Type B pancreatic cell (in vitro differentiated cells): Measurements from ENCODE around the genes GFER and RAB26.

DNA sequence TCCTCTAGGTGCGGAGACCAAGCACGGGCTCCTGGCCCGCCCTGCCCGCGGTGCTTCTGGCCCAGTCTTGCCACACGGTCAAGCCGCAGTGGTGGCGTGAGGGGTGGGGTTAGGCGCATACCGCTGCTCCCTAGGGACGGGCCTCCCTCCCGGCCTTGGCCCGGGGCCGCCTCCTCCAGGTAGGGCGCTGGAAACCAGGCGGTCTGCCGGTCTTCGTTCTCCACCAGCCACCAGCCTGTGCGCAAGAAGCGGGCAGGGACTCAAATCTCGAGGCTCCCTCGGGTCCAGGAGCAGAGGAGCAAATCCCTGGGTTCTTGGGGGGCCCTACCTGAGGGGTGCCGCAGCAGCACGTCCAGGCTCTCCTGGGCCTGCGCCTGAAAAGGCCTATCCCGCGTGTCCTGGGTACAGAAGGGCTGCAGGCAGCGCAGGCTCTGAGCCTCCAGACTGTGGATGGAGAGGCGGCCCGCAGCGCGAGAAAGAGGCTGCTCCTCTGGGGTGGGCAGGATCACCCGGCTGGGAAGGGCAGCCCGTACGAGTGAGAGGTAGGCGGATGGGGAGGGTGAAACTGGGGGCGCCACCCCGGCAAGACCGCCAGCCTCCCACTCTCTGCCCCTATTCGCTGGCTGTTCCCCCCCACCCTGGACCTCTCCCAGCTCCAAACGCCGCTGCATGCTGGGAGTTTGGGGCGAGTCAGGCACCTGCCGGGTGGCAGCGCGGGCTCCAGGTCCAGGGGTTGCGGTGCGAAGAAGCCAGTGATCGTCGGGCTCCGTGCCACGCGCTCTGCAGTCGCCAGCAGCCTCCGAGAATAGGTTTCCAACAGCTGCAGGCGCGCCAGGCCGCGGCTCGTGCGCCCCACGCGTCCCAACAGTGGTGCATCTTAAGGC, 1.4 kb downstream of the NOXO1 start:
- PRO-cap: bidirectional peak, plus-strand start at position 216 of the sequence, minus-strand start at position 58 of the sequence; unidirectional peak, plus-strand start at position 538 of the sequence

DNA sequence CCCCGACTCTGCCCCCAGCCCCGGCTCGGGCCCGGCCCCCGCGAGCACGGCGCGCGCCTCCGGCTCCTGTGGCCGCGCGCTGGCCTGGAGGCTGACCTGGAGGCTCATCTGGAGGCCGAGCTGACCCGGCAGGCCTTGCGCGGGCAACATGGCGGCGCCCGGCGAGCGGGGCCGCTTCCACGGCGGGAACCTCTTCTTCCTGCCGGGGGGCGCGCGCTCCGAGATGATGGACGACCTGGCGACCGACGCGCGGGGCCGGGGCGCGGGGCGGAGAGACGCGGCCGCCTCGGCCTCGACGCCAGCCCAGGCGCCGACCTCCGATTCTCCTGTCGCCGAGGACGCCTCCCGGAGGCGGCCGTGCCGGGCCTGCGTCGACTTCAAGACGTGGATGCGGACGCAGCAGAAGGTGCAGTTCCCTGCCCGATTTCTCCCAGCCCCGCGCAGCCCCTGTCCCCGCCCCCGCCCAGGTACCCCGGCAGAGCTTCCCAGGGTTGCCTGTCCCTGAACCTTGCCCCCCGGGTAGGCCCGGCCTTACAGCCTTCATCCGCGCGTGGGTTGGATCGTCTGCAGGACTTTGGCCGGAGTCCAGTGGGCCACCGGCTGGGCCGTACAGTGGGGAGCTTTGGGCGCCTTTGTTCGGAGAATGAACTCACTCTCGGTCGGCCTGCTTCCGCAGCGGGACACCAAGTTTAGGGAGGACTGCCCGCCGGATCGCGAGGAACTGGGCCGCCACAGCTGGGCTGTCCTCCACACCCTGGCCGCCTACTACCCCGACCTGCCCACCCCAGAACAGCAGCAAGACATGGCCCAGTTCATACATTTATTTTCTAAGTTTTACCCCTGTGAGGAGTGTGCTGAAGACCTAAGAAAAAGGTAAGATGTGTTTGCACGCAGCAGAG, at the start of gene GFER:
TSS of gene GFER (plus strand) at position 123 of the 899 bp plus-strand sequence.
- PRO-cap: bidirectional peak, plus-strand start at position 149 of the sequence, minus-strand start outside the sequence; bidirectional peak, plus-strand start at position 371 of the sequence, minus-strand start at position 379 of the sequence

GRCh38 chr16:1991876-1992329, 2.1 kb downstream of the SYNGR3 start:
- PRO-cap: unidirectional peak, minus-strand start at chr16:1992114; unidirectional peak, minus-strand start at chr16:1992159; unidirectional peak, minus-strand start at chr16:1992207

- PRO-cap: no peak
Measured at GRCh38 chr16:2057076-2057579, 9.3 kb downstream of the TSC2 start.

DNA sequence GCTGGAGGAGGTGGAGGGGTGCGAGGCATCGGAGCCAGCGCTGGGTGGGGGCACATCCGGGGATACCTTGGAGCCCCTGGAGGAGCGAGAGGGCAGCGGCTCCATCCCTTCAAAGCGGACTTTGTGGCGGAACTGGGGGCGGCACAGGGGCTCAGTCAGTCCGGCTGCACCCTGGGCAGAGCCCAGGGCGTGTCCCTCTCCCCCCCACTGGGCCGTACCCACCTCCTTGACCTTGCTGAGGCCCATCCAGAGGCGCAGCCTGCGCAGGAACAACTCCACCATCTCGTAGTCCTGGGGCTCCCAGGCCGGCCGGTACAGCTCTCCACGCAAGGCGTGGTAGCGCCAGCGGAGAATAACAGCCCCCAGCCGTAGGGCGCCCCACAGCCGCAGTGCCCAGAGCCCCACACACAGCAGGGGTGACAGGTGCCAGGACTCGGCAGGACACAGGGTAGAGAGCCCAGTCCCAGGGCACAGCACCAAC, 42.3 kb downstream of the TSC2 start:
- PRO-cap: no peak

GRCh38 chr16:2121770-2122312, 13.9 kb downstream of the PKD1 start:
- PRO-cap: no peak

DNA sequence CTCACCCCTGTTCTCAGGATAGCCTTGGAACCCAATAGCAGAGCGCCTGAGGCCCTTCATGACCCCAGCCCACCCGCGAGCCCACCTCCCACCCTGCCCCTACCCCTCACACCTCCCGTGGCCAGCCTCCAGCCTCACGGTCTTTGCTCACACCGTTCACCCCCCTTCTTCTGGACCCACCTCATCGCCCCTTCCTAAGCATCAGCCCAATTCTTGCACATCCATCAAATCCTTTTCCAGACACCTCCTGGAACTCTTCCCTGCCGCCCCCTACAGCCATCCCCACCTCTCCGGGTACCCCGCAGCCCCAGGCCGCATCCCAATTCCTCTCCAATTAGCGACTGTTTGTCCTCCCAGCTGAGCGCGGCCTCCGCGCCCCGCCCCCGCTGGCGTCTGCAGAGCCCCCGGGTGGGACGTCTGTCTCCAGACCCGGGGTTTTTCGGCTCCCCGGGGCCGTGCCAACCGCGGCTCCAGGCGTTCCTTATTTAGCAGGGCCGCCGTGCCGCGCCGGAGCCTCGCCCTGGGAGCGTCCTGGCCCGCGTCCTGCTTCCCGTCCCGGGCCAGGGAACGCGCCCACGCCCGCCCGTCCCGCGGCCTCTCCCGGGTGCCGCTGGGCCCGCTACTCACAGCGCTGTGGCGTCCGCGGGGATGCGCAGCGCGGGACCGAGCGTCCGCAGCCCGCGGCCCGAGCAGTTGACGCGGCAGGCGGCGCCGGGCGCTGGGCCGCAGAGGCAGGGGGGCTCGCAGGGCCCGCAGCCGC, 670 bp downstream of the PKD1 start:
- PRO-cap: unidirectional peak, plus-strand start at position 696 of the sequence

DNA sequence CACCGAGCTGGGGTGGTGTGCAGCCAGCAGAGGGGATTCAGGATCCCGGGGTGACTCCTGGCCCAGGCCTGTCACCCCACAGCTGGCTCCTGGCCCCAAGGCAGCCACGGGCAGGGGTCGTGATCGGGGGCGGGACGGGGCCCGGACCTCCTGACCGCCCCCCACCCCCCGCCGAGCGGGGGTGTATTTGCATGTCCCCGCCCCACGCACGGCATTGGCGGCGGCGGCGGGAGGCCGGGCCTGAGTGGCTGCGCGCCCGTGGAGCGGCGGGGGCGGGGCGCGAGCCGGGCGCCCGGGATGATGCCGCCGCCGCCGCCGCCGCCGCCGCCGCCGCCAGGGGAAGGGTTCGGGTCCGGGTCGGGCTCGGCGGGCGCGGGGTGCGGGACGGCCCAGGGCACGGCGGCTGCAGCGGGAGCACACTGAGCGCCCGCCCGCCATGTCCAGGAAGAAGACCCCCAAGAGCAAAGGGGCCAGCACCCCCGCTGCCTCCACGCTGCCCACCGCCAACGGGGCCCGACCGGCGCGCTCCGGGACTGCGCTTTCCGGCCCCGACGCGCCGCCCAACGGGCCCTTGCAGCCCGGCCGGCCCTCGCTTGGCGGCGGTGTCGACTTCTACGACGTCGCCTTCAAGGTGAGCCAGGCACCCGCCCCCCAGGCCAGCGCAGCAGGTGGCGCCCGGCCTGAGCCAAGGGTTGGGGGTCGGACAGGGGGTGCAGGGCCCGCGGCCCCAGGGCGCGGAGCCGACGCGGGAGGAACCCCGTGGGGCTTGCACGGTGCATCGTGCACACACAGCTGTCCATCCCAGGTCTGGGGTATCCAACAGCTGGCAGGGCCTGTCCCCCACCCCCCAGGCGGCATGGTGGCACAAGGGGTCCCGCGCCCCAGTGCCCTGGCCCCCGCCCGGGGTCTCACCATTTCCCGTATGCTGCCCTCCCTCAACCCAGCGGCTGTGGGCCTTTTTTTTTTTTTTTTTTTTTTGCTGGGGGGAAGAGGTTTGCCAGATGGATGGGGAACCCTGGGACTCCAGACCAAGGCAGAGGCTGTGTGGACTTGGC, at the start of gene RAB26:
TSS of gene RAB26 (plus strand) at position 278 of the 1,055 bp plus-strand sequence.
- PRO-cap: no peak

DNA sequence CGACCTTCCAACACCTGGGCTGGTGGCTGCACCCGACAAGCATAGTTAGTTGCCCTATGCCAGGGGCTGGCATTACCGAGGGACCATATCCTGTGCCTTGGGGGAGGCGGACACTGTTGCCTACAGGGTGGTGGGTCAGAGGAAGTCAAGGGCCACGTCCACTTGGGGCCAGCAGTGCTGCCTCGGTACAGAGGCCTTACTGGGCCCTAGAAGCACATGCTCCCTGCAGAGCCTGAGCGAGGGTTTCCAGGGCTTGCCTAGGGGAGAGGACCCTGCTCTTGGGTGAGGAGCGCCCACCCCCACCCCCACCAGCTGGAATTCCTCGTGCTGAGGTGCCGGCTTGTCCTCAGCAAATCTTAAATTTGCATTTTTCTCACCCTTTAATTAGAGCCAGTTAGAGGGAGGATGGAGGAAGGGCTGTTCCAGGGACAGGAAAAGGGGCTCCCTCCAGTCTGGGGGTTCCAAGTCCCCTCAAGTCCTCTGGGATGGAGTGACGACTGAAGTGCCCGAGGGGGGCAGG, 1.8 kb downstream of the RAB26 start:
- PRO-cap: no peak

- PRO-cap: no peak
Measured at GRCh38 chr16:2177643-2178301, 18.6 kb downstream of the CASKIN1 start.

DNA sequence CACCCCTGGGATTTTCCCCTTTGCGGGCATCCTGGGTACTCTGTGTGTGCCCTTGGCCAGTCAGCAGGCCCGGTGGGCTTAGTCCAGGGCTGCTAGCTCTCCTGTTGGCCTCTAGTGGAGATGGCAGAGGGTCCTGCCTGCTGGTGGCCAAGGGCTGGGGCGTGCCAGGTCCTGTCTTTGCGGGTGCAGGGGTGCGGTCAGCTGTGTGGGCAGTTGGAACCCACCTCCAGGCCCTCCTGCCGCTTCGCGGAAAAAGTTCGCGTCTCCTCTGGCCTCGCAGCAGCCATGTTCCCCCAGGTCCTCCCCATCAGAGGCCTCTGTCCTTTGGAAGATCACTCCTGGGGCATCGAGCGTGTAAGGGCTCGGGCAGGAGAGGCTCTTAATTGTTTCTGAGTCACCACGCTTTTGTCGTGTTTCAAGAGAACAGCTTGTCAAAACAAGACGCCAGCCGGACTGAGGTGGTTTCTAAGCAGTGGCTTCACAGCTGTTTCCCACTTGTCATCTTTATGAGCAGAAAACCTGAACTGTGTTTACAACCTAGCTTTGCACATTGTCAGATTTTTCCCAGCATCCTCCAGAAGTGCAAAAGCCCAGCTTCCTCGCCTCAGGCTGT, 5.1 kb upstream of the DNASE1L2 start:
- PRO-cap: no peak

DNA sequence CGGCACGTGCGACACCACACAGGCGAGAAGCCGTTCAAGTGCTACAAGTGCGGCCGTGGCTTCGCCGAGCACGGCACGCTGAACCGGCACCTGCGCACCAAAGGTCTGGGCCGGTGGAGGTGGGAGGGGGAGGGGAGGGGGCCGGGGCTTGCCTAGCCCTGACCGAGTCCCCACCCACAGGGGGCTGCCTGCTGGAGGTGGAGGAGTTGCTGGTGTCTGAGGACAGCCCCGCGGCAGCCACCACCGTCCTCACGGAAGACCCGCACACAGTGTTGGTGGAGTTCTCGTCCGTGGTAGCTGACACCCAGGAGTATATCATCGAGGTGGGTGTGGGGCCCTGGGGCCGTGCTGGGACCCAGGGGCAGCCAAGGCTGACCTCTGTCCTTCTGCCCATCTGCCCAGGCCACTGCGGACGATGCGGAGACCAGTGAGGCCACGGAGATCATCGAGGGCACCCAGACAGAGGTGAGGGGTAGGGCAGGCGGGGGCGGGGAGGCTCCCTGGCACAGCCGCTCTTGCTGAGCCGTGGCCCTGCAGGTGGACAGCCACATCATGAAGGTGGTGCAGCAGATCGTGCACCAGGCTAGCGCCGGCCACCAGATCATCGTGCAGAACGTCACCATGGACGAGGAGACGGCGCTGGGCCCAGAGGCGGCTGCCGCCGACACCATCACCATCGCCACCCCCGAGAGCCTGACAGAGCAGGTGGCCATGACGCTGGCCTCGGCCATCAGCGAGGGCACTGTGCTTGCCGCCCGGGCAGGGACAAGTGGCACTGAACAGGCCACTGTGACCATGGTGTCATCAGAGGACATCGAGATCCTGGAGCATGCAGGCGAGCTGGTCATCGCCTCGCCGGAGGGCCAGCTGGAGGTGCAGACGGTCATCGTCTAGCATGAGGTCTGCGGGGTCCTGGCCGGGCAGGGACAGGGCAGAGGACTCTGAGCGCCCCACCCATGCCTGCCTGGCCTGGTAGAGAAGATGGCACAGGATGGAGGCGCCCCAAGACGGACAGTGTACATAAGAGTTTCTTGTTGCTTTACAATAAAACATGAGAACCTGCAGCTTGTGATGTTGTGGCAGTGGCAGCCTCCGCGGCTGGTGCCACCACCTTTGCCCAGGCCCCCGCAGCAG, 1.2 kb upstream of the DNASE1L2 start:
- PRO-cap: no peak

DNA sequence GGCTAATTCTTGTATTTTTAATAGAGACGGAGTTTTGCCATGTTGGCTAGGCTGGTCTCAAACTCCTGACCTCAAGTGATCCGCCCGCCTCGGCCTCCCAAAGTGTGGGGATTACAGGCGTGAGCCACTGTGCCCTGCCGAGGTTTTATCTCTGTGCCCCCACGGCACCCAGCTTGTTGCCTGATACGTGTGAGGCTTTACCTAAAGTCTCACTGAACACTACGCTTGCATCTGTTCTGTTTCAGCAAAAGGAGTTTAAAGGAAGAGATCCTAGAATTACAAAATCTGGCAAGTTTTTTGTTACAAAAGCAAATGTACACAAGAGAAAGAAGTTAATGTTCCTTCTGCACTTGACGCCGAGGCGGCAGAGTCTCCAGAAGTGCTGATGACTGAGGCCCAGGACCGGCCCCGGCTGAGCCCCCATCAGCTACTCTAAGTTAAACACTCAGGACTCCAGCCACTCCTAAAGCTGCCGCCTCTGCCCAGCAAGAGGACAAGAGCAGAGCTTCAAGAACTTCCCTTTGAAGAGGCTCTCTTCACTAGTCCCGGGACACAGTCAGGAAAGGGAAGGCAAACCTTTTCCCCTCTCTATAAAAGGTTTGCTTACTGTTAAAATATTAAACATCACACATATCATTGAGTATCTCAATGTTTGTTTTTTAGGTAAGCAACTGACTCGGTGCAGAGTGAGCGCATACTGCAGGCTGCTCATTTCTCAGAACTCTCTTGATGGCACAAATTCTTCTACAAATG, 9.0 kb downstream of the ABCA3 start:
- PRO-cap: no peak

GRCh38 chr16:2484904-2485318, 10.0 kb downstream of the TBC1D24 start:
- PRO-cap: no peak

DNA sequence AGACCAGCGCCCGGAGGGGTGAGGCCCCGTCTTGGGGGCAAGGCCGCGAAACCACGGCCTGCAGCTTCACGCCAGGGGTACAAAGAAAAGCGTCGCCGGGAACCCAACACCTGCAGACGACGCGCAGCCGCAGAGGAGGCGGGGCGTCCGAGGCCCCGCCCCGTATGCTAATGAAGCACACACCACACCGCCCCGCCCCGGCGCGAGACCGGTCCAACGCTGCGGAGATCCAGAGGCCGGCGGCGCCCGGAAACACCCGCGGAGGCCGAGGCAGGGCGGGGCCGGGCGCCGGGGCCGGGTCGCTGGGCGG, 284 bp upstream of the ATP6V0C start:
- PRO-cap: bidirectional peak, plus-strand start outside the sequence, minus-strand start at position 81 of the sequence

DNA sequence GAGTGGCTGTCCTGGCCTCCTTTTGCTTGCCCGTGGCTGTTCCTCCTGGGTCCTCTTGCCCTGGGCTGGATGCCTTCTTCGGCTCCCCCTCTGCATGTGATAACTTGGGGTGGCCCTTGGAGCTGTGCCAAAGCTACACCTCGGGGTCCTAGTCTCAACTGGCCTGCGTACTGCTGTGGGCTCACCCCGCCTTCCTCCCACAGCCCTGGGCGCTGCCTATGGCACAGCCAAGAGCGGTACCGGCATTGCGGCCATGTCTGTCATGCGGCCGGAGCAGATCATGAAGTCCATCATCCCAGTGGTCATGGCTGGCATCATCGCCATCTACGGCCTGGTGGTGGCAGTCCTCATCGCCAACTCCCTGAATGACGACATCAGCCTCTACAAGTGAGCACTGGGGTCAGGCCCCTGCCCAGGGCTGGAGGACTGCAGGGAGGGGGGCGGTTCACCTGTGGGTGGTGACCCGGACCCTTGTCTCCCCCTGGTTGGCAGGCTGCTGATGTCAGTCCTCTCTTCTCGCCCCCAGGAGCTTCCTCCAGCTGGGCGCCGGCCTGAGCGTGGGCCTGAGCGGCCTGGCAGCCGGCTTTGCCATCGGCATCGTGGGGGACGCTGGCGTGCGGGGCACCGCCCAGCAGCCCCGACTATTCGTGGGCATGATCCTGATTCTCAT, 1.0 kb upstream of the AMDHD2 start:
- PRO-cap: no peak

- PRO-cap: no peak
Measured at GRCh38 chr16:2540285-2541092, 2.7 kb downstream of the PDPK1 start.

- PRO-cap: unidirectional peak, plus-strand start at chr16:2756834
Measured at GRCh38 chr16:2756033-2757087, 3.9 kb downstream of the SRRM2 start.

DNA sequence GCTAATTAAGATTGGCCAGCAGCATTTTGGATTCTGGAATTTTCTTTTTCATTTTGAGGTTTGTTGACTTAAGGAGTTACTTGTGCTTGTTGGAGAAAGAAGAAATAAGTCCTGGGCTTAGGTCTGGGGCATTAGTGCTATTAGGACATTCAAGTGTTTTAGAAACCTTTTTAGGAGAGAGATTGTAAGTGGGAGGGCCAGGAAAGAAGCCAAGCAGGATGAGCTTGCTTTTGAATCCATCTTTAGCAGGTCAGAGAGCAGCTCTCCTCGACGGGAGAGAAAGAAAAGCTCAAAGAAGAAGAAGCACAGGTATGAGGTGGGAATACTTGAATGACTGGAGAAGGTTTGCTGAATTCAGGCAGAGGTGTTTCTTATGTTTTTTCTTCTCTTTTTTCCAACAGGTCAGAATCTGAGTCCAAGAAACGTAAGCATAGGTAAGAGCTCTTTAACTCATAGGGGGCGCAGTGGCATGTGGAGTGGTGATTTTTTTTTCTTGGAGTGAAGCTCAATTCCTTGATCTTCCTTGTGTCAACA, 6.4 kb downstream of the SRRM2 start:
- PRO-cap: no peak

GRCh38 chr16:2764304-2765054, 12.0 kb downstream of the SRRM2 start:
- PRO-cap: no peak